UCH-1 (cell line): ENCODE data around the genes SRSF1 and CLTC.

DNA sequence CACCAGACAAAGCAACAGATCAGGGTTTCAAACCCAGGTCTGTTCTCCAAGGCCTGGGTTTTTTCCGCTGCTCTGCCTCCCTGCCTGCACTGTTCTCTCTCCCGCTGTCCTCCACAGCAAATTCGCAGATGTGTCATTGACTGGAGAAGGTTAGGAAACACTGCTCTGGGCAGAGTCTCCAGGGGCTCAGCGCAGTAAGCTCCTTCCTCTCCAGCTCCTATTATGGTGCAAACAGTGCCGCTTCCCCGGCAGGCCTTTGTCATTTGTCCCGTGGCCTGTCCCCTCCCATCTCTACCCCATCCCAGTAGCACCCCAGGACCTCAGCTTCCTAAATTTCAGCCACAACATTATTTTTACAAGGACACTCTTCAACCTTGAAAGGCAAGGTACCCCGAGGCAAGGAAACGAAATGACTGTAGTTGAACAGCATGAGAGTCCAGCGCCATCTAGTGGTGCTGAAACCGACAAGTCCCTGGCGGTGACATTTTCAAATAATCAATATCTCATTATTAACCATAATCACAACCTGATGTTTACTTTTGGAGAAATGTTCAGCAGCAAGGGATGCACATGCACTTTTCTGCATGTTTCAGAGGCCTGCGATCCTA lies 16.7 kb downstream of the MRPS23 start:
- RRBS: no CpG with 5 or more reads among the region's 13 CpGs

DNA sequence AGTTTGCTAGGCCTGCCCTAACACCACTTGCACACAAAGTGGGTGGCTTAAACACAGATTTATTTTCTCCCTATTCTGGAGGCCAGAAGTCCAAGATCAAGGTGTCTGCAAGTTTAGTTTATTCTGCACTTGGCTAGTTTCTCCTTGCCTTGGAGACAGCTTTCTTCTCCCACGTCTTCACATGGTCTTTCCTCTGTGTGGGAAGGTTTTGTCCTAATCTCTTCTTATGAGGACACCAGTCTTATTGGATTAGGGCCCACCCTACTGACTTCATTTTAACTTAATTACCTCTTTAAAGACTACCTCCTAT lies 3.5 kb upstream of the MRPS23 start:
- RRBS: no CpG with 5 or more reads among the region's 1 CpG

- RRBS: no CpG with 5 or more reads among the region's 28 CpGs
Observed at GRCh38 chr17:57868418-57869529, 18.9 kb upstream of the MRPS23 start.

DNA sequence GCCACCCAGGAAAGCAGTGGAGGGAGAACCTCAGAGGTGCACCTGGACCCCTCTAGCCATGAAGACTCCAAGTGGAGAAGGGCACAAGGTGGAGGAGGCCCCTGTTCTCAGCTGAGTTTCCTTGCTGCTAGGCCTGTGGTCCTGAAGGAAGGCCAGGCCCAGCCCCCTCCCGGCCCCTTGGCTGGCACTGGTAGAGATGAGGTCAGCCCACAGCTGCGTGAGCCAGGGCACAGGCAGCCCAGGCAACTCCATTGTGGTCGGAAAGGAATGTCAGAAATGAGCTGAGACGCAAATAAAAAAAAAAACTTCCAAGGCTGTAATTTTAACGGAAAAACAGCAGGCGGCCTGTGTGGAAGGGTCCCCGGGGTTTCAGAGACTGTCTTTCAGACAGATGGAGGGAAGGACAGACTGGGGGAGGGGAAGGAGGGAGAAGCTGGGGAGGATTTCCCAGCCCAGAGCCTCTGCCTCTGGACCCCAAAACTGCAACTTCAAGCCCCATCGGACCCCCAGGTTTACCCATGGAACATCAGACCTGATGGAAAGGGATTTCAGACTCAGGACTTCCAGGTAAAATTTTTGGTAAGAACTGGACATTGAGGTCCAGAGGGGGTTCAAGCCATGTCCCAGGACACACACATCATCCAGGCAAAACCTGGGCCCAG lies 25.6 kb upstream of the MRPS23 start:
- RRBS: no CpG with 5 or more reads among the region's 8 CpGs

DNA sequence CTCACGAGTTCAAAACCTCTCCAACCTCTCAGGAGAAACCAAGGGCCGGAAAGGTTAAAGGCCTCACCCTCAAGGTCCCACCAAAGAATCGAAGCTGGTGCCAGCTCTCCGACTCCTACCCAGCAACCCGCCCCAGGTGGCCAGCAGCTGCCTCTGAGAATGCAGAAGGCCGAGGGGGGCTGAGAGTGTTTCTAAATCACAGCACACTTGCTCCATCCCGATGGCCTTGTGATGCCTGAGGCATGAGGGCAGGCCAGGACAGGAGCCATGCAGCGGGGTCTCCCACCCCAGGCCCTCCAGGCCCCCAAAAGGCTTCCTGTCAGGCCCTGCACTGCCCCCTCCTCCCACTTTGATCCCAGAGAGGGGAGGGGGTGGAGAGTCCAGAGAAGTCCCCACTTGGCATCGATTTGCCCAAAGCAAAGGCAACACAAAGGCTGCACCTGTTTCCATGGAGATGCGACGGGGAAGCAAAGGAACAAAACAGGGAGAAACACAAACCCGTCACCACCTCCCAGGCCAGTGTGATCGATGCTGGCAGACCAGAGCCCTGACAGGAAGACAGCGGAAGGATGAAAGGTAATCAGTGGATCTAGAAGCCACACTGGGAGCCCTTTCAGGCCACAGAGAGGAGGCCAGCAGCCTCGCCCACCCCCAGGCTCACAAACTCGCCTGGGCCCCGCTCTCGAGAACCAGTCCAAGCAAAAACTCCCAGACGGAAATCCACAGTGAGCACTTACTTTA lies 39.0 kb downstream of the CUEDC1 start:
- RRBS: no CpG with 5 or more reads among the region's 19 CpGs

- RRBS: no CpG with 5 or more reads among the region's 5 CpGs
Observed at GRCh38 chr17:57942006-57942232, 13.3 kb downstream of the CUEDC1 start.

DNA sequence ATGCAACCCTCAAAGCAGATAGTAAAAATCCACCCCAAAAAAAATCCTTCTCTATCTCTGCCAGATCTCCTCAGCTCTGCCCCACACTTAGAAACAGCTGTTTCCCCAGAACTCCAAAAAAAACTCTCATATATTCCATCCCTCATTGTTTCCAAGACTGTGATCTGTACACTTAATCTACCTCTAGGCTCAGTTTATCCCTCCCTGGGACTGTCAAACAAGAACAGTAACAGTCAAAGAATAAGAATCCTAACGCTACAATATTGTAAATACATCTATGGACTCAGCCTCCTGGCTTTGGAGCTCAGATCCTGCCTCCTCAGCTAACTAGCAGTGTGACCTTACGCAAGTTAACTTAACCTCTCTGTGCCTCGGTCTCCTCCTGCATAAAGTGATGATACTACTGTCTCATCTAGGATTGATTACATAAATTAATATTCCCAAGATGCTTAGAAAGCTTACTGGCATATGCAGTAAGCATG lies 11.5 kb downstream of the CUEDC1 start:
- RRBS: no CpG with 5 or more reads among the region's 3 CpGs

DNA sequence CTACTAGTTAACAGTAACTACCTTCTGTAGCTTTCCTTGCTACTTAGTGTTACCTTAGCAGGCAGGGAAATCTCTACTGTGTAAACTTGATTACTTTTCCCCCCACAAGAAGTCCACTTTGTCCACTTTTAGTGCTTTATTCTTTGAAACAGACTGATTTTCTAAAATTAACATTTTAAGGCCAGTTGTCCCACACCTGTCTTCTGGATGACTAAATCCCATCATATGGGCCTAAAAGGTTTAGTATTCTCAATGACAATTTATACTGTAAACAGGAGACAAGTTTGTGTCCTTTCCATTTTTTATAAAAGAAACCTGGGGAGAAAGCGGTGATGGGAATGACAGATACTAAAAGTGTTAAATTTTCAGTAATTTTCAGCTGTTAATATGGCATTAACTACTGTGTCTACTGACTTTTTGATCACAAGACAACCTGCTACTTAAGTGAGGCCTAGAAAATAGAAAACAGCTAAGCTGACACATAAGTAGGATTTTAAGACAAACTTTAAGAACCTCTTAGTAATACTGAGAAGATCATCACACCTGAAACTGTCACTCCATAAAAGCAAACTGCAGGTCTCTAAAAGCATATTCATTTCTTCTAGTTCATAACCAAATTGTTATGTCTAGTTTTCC lies 8.2 kb downstream of the SRSF1 start:
- RRBS: no CpG with 5 or more reads among the region's 1 CpG

GRCh38 chr17:58006862-58007889 lies at the start of gene SRSF1:
Gene SRSF1 (minus strand): TSS chr17:58007246.
- RRBS: no CpG with 5 or more reads among the region's 94 CpGs

DNA sequence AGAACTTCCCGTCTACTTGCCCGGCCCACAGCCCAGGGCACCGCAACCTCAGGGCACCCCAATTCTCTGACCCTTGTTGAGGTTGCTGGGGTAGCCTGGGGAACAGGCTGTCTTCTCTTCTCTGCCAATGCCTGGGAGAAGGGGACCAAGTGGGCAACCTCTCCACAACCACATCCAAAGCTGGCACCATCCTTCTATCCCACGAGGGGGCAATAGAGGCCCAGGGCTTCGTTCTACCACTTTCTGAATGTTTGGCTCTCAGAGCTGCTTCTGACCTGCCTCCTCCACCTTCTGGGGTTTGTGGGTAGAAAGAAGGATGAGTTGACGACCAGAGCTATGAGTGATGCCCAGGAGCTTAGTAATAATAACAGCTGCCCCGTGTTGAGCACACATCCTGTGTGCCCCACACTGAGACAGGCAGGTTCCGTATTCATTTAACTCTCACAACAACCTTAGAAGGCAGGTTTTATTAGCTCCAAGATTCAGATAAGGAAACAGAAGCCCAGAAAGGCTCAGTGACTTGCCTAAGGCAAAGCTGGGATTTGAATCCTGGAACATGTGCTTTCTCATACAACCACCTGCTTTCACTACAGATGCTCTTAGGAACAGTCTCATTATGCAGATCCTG lies 11.1 kb downstream of the TSPOAP1 start:
- RRBS: no CpG with 5 or more reads among the region's 8 CpGs

- RRBS: no CpG with 5 or more reads among the region's 2 CpGs
Observed at GRCh38 chr17:58335812-58336285, 7.3 kb upstream of the TSPOAP1 start.

- RRBS: no CpG with 5 or more reads among the region's 3 CpGs
Observed at GRCh38 chr17:58415701-58416135, 1.6 kb downstream of the RNF43 start.

- RRBS: no CpG with 5 or more reads among the region's 7 CpGs
Observed at GRCh38 chr17:58528733-58529764, 14.6 kb upstream of the MTMR4 start.

- RRBS: no CpG with 5 or more reads among the region's 44 CpGs
Observed at GRCh38 chr17:58658516-58659837, 32.9 kb downstream of the IGBP1C start.

DNA sequence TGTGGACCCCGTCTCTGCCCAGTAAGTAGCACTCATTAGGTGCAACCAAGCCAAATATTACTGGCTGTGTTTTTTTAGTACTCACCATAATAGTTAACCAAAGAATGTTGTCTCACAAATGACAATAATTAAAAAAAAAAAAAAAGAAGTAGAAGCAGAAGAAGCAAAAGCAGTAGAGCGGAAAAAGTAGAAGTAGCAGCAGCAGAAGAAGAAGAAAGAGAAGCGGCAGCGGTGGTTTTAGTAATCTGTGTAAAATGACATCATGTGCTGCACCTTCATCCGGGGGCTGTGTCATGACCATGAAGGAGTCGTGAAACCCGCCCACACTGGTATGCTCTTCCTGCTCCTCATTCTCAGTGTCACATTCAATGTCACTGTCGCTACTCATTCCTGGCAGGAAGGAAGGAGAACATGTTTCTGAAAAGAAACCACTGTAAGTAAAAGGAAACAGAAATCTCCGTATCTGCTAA lies 105.3 kb downstream of the TRIM37 start:
- RRBS: no CpG with 5 or more reads among the region's 9 CpGs

GRCh38 chr17:59122157-59122440 lies 15.4 kb upstream of the TRIM37 start:
- RRBS: no CpG with 5 or more reads among the region's 5 CpGs

DNA sequence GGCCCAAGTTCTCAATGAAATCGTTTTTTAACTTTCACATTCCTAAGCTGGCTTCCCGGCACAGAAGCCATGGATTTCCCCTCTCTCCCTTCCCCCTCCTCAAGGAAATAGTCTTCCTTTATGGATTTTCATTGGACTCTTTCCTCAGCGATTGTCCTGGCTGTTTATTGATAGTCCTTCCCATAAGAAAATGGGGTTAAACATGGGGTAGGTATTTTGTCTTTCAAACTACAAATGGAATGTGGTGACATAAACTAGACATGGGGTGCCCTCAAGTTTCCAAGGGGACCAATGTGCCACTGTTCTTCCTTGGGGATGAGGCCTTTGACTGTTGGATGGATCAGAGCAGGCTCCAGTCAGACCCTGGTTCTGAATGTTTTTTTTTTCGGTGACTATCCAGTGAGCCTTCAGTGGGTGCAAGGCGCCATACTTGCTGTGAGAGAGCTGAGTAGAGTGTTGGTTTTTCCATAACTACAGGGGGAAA lies 67.7 kb downstream of the YPEL2 start:
- RRBS: no CpG with 5 or more reads among the region's 5 CpGs

GRCh38 chr17:59435065-59435853 lies 103.8 kb downstream of the YPEL2 start:
- RRBS: no CpG with 5 or more reads among the region's 7 CpGs

DNA sequence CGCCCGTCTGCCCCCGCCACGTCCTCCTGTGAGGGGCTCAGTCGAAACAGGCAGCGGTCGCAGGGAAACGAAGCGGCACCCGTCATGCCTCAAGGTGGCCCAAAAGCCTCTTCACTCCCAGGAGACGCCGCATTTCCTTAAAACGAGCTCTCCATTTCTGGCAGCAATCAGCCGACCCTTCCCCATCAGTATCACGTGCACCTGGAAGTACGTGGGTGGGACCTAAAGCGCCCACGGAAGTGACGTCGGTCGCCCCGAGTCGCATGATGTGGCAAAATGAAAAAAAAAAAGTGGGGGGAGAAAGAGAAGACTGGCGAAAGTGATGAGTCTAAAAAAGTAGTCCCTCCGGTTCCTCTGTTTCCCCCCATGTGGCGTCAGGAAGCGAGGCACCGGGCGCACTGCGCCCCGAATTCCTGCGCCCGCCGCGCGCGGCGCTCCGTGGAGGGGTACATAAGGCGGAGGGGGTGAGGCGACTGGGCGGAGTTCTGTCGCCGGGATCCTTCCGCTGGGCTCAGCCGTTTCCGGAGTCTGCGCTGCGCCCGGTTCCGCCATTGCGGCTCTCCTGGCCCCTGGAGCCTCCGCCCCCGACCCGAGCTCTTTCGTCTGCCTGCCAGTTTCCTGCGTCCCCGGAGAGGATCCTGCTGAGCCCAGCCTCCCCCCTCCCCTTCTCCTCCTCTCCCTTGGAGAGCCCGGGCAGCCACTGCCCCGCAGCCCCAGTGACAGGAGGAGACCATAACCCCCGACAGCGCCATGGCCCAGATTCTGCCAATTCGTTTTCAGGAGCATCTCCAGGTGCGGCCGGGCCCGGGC lies at the start of gene CLTC:
Gene CLTC, plus strand, starts transcription at position 514 of the 810 bp plus-strand sequence.
- RRBS: 4% methylated on average over 15 of the region's 66 CpGs

- RRBS: no CpG with 5 or more reads among the region's 5 CpGs
Observed at GRCh38 chr17:59744254-59744719, 36.8 kb downstream of the VMP1 start.